Thoracic aorta endothelial cell (primary cell): ENCODE measurements around a stretch of chr6.

GRCh38 chr6:163469080-163469345, 54.5 kb downstream of the QKI start:
- CAGE, long polyA plus RNA, result no peak

DNA sequence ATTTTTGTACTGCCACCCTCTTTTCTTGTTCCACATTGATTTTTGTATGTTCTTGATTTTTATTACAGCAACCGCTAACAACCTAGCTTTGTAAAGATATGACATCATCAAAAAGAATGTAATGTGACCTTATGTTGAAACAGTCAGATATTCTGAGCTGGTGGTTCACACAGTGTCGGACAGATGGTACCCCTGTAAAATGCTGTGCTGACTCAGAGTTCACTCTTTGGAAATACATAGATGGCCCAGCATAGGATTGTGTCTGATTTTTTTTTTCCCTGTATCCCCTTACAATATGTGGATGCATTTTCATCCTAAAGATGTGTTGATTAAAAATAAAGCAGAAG, 119.0 kb downstream of the QKI start:
- CAGE, long polyA plus RNA, result no peak

DNA sequence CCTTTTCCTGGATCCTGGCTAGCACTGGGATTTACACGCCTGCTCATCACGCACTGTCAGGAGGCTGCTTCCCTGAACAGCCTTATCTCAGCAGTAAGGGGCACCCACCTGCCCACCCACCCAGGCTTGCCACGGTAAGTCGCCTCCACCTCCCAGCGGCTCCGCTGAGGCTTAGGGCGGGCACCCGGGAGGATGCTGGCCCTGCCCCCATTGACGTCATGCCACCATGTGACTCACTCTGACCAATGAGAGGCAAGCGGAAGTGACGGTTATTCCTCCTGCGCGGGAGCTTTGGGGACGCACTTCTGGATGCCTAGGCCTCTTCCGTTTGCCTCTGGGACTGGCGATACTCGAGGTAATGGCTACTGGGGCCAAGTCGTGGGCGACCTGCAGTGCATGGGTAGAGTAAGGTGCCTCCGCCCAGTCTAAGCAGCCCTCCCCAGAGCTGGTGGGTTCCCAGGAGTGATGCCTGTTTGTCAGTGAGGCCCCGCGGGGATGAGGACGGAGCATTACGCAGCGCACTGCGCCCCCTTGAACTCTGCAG, 256.9 kb downstream of the QKI start:
- CAGE, long polyA plus RNA, result no peak

DNA sequence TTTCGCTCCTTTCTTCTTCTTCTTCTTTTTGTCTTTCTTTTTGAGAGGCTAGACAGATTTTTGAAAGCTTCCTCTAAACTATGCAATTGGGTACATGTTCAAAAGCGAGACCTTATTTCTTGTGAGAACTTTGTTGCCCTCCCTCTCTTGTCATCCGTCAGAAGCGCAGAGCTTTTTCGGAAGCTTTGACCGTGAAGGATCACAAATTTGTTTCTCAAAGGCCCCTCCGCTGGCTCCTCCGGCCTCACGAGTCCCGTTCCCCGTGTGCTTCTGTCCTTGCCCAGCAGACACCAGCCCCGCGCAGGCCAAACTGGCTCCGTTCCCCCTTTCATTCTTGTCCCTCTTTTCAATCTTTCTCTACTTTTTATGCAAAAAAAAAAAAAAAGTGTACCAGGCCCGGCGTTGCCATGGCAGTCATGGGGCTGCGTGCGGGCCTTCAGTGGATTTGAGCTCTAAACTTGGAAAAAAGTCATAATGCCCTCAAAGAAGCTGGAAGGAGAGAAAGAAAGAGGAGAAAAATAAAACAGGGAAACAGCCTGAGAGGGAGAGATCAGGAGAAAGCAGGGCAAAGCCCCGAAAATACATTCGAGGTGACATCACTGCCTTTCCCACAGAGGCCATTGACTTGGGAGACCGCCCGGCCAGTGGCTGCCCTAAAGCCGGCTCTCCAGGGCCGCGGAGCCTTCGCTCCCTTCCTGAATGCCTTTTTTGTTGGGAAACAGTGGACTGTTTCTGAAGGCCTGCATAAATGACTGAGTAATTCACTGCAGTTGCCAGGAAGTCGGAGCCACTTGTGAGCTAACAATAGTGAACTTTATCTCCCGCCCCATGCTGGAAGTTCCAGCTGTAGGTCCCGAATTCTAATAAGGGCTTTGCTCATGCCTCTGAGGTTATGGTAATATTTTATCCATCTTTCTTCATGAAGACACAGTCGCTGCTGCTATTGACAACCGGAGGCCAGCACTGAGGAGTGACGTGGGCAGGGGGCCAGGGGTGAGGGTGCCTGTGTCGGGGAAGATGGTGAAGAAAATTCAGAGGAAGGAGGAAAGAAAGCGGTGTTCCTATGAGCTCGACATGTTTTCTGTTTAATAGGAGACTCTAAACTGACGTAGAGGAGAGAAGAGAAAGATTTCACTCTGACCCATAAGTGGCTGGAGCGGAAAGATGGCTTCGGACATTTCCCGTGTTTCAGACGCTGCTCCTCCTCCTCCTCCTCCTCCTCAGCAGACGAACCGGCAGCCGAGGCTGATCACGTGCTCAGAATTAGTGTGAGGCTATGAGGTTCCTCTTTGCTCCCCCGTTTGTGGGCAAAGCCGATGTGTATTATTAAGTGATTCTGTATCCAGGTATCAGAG, 670.9 kb downstream of the QKI start:
- CAGE, long polyA plus RNA, result no peak

- CAGE, long polyA plus RNA, result no peak
These were observed 931.4 kb downstream of the QKI start for GRCh38 chr6:164345871-164346386.

DNA sequence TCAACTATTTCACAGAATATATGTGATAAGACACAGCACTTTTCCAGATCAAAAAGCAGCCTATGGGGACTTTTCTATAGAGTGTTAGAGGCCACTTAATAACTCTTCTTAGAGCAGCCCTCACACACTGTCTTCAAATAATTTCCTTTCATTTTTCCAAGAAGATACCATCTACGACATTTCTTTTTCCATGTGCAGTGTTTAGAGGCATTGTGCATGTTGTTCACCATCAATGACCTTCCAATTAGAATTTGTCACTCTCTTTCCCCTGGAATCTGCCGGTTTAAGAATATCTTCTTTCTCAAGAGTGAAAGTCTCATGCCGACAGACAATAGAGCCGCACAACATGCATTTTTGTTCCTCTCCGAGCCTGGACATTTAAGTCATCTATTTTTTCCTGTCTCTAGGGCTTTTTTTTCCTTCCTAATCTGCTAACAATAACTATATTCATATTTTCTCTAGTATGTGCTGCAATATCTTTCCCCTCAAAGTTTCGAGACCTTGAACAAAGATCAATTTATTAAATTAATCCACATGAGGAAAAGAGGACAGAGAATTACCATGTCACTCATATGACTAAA, 893.6 kb downstream of the C6orf118 start:
- CAGE, long polyA plus RNA, result no peak

GRCh38 chr6:165611381-165611661, 51.7 kb downstream of the PDE10A start:
- CAGE, long polyA plus RNA, result no peak

- CAGE, long polyA plus RNA, result no peak
These were observed 21.3 kb downstream of the PDE10A start for GRCh38 chr6:165641635-165642257.

DNA sequence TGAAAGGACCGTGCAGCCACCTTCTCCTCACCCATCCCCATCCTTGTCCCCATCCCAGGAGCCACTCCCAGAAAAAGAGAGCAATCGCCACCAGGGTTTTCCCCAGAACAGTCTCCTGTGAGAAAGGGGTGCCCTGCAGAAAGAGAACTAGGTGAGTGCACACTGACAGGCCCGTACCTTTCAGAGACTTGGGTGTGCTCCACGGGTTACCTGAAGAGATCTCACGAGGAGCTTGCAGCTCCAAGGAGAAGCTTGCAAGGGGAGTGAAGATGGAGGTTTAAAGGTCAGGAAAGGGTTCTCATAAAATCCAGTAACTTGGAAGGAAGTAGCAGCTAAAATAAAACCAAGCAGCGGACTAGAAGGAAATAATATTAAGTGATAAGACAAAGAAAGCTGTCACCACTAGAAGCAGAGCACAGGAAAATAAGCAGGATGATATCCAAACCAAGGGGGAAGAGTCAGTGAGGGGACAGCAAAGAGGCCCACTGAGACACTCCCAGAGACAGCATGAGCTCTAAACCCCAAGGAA, 14.1 kb downstream of the PDE10A start:
- CAGE, long polyA plus RNA, result no peak

- CAGE, long polyA plus RNA, result no peak
These were observed 1.9 kb downstream of the PDE10A start for GRCh38 chr6:165660879-165661842.

DNA sequence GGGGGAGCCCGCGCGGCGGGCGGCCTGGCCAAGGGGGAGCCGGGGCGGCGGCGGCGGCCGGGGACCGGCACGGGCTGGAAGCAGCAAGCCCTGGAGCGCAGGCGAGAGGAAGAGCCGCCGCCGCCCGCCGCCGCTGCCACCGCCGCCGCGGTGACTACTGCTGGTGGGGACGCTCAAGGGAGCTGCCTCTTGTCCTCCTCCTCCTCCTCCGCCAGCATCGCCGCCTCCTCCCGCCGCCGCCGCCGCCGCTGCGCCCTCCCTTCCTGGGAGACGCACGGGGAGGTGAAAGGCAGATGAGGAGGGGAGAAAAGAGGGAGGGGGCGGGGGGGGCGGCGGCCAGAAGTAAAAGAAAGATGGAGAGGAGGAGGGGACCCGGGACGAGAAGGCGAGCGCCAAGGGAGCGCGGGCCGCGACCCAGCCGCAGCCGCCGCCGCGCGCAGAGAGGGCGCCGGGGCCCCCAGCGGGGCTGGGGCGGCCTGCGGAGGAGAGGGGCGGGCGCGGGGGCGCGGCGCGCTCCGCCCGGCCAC, 859 bp downstream of the PDE10A start:
- CAGE, long polyA plus RNA, result no peak

DNA sequence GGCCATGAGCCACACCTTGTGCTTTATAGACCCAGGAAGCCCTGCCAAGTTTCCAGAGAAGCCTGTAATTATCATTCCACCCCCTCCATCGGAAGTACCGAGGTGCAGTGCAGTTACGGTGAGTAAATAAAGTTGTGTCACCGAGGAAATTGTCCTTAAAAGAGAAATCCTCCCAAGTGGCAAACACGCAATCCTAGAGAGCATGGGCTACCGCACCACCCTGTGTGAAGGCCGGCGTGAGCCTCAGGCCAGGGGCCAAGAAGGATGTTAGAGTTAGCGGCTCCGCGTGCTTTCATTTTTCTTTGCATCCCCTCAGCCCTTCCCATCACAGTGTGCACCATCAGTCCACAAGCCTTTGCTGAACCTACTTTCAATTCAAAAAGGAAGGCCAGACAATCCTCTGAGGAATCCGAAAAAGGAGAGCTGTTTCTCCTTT, 183.2 kb upstream of the PDE10A start:
- CAGE, long polyA plus RNA, result no peak

DNA sequence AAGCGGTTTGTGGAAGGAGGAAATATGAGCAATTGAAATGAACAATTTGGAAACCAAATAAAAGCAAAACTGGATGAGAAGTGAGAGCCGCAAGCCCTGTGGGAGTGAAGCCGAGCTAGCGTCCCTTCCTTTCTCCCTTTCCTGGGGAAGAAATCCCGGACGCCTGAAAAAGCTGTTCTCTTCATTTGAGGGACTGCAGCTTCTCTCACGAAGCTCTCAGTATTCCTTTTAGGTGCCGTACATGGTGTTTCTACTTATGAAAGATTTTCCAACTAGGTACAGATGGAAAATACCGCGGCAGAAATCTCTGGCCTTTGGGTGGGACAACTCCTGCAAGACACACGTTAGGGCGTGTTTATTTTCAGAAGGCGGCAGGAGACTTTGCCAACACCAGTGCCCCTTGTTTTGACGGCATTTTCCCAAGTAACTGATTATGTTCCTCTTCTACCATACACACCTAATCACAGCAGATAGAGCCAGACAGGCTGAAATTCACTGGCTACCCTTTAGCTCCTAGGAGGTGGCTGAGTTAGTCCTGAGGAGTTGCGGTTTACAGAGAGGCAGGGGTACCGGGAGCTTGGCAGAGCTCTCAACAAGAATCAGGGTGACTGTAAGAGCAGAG, 183.7 kb upstream of the PDE10A start:
- CAGE, long polyA plus RNA, result no peak

GRCh38 chr6:166005150-166005942, 162.3 kb downstream of the TBXT start:
- CAGE, long polyA plus RNA, result no peak

DNA sequence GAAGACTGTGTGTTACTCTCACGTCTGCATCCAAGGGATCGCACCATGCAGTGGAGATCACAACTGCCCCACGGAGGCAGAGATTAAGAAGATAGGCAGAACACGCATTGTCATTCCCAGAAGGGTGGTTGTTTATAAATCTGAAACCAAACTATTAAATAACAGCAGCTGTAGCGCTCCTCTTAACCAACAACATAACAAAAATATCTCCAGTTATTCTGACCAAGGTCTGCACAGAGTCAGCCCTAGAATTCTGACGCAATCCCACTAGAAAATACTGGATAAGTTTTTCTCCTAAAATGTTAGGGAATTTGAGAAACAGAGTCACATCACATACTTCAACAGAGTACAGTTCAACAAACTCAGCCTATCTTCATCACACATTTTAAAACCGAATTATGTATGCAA, 70.5 kb downstream of the TBXT start:
- CAGE, long polyA plus RNA, result no peak

GRCh38 chr6:166286558-166287328, 21.4 kb downstream of the PRR18 start:
- CAGE, long polyA plus RNA, result no peak

- CAGE, long polyA plus RNA, result no peak
These were observed 195 bp downstream of the SFT2D1 start for GRCh38 chr6:166342264-166342436.

GRCh38 chr6:166344134-166345062, 2.1 kb upstream of the SFT2D1 start:
- CAGE, long polyA plus RNA, result no peak

DNA sequence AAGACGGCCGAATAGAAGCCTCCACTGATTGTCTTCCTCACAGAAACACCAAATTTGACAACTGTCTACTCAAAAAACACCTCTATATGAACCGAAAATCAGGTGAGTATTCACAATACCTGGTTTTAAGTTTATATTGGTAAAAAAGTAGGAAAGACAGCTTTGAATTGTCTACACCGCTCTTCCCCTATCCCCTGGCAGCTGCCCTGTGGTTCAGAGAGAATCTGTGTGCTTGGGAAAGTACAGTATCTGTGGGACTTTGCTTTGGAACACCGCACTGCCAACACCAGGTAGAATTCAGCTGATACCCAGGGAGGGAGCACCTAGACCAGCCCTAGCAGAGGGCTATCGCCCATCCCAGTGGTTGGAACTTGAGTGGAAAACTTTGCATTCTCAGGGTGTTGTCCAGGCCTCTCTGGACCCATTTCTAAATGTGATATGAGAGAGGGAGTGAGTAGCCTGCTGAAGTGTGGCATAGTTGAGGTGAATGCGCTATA, 11.3 kb upstream of the MPC1 start:
- CAGE, long polyA plus RNA, result no peak

GRCh38 chr6:166470547-166470847, 87.8 kb upstream of the MPC1 start:
- CAGE, long polyA plus RNA, result no peak